Measurements from ENCODE around the gene VPS13C.

DNA sequence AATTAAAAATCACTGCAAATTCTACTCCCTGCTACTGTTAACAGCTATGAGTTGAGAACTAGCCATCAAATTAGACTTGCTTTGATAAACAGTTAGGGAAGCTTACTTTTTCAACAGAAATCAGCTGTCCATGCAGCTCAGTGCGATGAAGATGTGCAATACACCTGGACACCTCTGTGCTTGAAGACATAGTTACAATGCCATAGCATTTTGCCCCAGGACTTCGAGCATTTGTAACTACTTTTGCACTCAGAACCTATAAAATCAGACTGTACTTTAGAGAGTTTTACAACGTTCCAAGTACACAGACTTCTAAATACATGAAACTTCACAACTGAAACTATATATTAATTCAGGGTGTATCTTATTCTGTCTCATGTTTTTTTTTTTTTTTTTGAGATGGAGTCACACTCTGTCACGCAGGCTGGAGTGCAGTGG, 39.1 kb downstream of the SLTM start:
- RAMPAGE, long total RNA, result no peak
- RRBS, result no CpG with 5 or more reads among the region's 4 CpGs

GRCh38 chr15:58988252-58988542, 734 bp downstream of the RNF111 start:
- RAMPAGE, long total RNA, result no peak
- RRBS, result no CpG with 5 or more reads among the region's 16 CpGs

- RAMPAGE, long total RNA, result no peak
- RRBS, result no CpG with 5 or more reads among the region's 2 CpGs
Observed at GRCh38 chr15:59089236-59089895, 15.6 kb upstream of the CCNB2 start.

- RAMPAGE, long total RNA, result no peak
- RRBS, result no CpG with 5 or more reads among the region's 10 CpGs
Observed at GRCh38 chr15:59158557-59159230, 47.9 kb upstream of the LDHAL6B start.

DNA sequence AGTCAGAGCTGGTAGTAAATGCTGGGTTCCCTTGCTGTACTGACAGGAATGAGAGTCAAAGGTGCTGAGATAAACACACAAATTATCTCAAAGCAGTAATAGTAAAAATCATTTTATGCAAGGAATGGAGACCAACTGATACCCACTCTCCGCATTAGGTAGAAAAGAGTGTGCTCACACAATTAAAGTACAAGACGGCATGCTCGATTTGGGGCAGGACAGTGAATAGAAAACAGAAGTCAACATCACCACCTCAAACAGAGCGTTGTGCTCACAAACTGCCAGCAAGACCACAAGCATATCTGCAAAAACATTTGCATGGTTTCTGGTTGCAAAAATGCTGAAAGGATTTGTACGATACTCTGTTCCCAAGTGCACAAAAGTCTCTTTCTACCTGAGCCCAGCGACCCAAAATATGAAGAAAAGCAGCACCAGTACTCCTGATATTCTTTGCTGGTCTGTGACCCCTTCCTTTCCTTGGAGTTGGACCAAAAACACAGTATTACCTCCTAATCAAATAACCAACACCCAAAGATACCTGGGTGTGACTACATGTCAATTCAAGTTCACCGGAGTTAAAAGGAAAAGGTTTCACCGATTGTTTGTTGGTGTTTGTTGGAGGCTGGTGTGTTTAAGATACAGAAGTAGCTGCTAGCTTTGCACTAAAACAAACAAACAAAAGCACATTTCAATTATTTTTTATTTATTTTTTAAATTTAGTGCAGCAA, 81.7 kb downstream of the MYO1E start:
- RAMPAGE, long total RNA, result no peak
- RRBS, result no CpG with 5 or more reads among the region's 8 CpGs

GRCh38 chr15:59333023-59333486, 39.6 kb downstream of the MYO1E start:
- RAMPAGE, long total RNA, result no peak
- RRBS, result no CpG with 5 or more reads among the region's 6 CpGs

DNA sequence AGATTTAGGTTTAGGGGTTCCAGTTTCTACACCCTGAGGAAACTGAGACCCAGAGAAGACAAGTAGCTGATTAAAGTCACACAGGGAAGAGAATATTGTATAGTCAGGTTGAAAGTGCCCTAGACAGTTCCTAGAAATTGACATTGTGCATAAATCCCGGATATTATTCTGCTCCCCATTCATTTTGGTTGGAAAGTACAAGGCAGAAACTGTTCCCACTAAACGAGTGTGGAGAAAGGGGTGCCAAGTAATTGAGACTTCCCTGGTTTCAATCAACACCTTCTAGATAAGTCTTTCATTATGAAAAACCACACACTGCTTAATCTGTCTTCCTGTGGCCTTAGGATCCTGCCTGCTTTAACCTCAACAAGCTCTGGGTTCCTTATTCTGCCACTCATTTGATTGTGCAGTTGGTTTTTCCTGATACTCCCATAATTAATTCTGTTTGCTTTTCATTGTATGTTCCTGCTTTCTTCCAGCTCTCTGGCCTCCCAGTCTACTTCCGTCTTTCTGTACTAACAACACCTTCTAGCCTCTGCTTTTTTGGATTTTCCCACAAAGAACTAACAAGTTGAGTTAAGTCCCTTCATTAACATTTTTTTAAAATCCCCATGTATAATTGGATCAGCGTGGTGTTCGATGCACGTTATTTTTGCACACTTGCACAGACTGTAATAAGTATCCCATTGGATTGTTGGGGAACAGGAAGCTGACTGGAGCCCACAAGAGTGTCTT, 20.3 kb upstream of the GCNT3 start:
- RAMPAGE, long total RNA, result no peak
- RRBS, result no CpG with 5 or more reads among the region's 6 CpGs

GRCh38 chr15:60347815-60348200, 50.0 kb downstream of the ANXA2 start:
- RAMPAGE, long total RNA, result no peak
- RRBS, result no CpG with 5 or more reads among the region's 3 CpGs

GRCh38 chr15:60386896-60387468, 10.8 kb downstream of the ANXA2 start:
- RAMPAGE, long total RNA, result no peak
- RRBS, result no CpG with 5 or more reads among the region's 6 CpGs

GRCh38 chr15:60390806-60391591, 6.8 kb downstream of the ANXA2 start:
- RAMPAGE, long total RNA, result no peak
- RRBS, result no CpG with 5 or more reads among the region's 8 CpGs

GRCh38 chr15:60391592-60392330, 6.0 kb downstream of the ANXA2 start:
- RAMPAGE, long total RNA, result no peak
- RRBS, result no CpG with 5 or more reads among the region's 4 CpGs

DNA sequence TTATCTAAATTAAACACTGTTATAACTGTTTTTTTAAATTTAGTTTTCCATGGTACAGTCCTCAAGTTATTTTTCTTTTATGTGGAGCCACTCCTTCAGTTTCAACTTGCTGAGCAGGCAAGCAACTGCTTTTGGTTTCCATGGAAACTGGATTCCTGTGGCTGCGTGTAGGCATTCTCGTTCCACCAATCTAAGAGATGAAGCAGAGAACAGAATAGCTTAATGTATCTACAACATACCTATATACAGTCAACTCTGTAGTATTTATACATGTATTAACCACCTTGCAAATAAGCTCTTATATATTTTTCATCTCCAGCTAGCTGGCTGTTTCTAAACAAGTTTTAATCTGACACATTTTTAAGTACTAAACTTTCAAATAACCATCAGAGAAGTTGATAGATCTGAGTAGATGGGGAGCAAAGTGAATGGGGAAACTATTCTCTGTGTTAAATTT, 25.8 kb upstream of the ANXA2 start:
- RAMPAGE, long total RNA, result no peak
- RRBS, result no CpG with 5 or more reads among the region's 2 CpGs

DNA sequence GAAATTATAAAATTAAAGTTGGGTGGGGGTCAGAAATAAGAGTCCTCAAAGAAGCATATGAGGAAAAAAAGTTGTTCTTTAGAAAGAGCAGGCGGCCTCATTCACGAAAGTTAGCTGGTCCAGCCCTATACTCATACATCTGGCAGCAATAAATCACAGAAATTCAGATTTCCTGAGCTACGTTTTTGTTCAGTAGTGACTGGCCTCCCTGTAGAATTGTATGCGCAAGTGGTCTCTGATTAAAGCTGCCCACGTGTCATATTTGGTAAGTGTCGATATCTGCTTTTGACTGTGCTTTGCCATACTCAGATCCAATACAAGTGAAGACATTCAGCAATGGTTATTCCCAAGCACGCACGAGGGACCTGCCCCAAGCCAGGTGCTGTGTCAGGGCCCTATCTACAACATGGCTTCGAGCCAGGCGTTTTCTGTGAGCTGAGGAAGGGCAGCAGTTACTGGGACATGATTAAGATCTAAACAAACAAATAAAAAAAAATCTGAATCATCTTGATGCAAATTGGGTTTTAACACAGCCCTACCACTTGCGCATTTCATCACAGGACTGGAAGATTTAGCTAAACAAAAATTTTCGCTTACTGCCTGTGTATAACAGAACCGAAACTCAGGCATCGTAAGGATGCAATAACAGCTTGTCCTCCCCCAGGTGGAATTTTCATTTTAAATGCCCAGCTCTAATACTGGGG, 47.2 kb upstream of the ICE2 start:
- RAMPAGE, long total RNA, result no peak
- RRBS, result no CpG with 5 or more reads among the region's 14 CpGs

DNA sequence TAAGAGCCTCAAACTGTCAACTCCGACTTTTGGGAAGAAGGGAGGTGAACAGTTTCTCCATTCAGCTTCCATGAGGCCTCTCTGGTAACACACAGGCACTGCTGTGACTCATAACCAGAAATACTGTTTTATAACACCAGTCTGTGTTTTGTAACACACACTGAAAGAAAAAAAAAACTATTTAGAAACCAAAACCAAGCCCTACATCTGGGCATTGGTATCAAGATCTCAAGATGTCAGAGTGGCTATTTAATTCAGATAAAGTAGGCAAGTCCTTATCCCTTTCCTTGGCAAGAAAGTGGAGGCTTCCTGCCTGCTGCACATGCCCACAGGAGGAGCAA, 181.6 kb upstream of the ICE2 start:
- RAMPAGE, long total RNA, result no peak
- RRBS, result no CpG with 5 or more reads among the region's 1 CpG

DNA sequence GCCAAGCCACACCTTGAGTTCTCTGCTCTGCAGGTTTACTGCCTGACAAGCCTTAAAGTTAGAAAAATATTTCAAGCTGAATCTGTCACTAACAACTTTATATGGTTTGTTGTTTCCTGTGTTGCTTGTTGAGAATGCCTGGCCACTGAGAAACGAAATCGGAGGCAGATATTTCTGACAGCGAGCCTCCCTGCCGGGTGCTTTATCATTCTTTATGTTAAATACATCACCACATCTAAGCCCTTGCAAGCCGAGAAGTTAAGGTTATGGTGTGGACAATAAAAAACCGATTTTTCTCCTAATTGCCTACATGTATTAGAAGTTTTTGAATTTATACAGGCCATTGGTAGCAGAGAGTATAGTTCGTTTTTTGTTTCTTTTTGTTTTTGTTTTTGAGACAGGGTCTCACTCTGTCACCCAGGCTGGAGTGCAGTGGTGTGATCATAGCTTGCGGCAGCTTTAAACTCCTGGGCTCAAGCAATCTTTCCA, 188.3 kb upstream of the ICE2 start:
- RAMPAGE, long total RNA, result no peak
- RRBS, result no CpG with 5 or more reads among the region's 8 CpGs

DNA sequence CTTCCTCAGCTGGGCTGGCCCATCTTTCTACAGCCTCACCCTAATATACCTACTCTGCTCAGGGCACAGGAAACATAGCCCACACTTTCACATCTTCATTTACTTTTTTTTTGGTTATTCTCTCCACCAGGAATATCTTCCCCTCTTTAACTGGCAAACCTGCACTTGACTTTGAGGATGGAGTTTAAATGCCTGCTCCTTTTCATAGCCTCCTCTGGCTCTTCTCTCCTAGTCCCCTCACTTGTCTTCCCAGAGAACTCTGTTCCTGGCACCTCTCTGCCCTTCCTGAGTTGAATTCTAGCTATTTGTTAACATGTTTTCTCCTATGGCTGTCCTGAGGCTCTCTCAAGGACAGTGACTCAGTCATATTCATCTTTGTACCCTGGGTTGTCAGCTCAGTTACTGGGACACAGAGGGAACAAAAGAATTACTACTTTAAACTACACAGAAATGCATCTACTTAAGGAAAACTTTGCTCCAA, 365.0 kb upstream of the ICE2 start:
- RAMPAGE, long total RNA, result no peak

DNA sequence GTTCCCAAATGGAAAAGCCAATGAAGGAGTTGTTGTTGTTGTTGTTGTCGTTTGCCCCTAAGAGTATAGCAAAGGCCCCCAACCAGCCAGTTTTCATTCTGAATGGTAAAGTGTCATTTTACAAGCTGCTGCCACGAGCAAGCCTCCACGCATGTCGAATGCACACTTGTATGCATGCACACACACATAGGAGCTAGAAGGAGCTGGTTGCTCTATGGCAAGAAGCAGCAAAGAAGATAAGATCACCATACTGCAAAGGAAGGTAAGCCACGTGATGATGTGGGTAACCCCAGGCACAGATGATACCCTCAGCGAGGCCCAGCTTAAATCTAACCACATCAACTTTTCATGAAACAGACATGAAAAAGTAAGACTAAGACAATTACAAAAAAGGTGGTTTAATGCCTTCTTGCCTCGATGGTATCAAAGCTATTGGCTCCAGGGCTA, 365.5 kb upstream of the ICE2 start:
- RAMPAGE, long total RNA, result no peak
- RRBS, result no CpG with 5 or more reads among the region's 7 CpGs

- RAMPAGE, long total RNA, result no peak
- RRBS, result no CpG with 5 or more reads among the region's 1 CpG
Observed at GRCh38 chr15:61389723-61390078, 160.6 kb upstream of the RORA start.

GRCh38 chr15:62060219-62060943, at the start of gene VPS13C:
VPS13C (minus strand) TSS chr15:62060447.
- RAMPAGE, long total RNA, result no peak
- RRBS, result 2% methylated on average over 14 of the region's 62 CpGs

DNA sequence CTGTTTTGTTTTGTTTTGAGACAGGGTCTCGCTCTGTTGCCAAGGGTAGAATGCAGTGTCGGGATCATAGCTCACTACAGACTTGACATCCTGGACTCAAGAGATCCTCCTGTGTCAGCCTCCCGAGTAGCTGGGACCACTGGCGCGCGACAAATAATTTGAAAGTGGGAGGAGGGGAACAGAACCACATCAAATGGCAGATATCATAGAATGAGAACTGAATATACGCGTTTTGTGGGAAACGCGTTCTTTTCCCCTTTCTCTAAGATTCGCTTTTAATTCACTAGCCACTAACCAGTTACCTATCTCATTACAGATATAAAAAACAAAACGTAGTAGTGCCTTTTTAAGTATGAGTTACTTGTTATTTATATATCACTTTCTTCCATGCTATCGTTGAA, 697 bp upstream of the VPS13C start:
- RAMPAGE, long total RNA, result no peak
- RRBS, result no CpG with 5 or more reads among the region's 13 CpGs

Data from hepatocyte (in vitro differentiated cells and primary cell).